OVCAR3 (cell line): ENCODE data around the genes GAP43 and TMEM39A.

- RRBS, result no CpG with 5 or more reads among the region's 16 CpGs
Observed at GRCh38 chr3:114291201-114291922, 2.5 kb upstream of the TIGIT start.

DNA sequence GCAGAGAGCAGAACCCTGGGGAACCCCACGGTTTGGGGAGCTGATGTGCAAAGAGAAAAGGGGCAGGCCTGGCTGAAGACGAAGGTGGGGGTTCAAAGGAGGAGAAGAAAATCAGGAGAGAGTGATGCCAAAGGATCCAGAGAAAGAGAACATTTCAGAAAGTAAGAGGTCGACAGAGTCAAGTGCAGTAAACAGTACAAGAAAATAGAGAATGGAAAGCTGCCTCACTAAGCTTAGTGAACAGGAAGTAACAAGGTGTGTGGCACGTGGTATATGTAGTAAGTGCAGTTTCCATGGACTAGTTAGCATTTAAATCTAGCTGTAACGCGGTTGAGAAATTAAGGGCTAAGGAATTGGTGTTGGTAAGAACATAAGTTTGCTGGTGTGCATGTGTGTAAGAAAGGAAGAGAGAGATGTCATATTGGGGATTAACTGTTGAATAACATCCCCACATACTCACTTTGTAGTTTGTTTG is 13.6 kb downstream of the TIGIT start:
- RRBS, result no CpG with 5 or more reads among the region's 6 CpGs

- RRBS, result no CpG with 5 or more reads among the region's 48 CpGs
Observed at GRCh38 chr3:114351384-114352072, 57.7 kb downstream of the TIGIT start.

DNA sequence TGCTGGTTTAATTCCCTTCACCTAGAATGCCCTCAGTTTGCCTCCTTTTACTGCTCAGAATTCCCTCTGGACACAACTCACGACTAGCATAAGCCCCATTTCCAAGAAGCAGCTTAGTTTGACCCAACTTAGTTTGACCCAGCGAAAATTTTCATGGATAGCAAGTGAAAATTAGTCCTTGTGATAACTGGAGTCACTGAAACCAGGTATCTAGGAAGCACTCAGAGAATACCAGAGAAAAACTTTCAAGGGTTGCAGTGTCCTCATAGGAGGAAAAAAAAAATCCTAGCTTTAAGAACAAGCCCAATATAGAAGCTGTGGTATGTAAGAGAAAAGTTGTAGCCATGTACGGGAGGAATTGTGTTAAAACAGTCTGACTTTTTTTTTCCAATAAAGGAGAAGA is 111.0 kb downstream of the TIGIT start:
- RRBS, result no CpG with 5 or more reads among the region's 3 CpGs

GRCh38 chr3:114447370-114448017 is 153.7 kb downstream of the TIGIT start:
- RRBS, result no CpG with 5 or more reads among the region's 3 CpGs

DNA sequence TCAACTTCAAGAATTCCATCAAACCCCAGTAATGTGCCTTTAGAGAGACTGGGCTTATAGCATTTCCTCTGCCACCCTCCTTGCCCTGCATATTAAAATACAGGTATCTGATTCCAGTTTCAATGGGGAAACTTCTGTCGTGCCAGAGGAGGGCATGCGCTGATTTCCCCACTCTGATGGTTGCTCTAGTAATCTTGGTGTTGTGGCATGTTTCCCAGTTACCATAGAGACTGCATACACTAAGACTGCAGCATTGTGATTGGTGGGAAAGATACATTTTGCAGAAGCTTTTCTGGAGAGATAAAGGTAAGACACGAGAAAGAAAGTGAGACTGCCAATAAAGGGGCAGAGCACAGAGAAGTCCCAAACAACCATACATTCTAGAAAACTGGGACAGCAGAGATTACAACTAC is 225.6 kb downstream of the TIGIT start:
- RRBS, result no CpG with 5 or more reads among the region's 3 CpGs

DNA sequence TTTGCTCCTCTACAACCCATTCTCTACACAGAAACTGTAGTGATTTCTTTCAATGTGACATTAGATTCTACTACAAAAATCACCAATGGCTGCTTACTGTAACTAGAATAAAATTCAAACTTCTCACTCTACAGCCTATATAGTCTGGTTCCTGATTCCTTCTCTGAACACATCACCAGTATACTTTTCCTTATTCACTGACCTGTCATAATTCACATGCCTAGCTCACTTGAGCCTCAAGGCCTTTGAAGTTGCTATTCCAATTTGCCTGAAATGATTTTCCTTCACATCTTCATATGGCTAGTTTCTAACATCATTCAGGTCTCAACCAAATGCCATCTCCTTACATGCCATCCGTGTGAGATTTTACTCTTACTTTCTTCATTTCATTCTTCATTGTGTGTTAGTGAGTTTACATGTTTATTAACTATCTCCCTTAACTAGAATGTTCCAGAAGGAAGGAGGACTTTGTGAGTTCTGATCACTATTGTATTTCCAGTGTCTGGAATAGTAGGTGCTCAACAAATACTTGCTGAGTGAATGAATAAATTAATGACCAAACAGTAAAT is 264.9 kb downstream of the TIGIT start:
- RRBS, result no CpG with 5 or more reads among the region's 1 CpG

DNA sequence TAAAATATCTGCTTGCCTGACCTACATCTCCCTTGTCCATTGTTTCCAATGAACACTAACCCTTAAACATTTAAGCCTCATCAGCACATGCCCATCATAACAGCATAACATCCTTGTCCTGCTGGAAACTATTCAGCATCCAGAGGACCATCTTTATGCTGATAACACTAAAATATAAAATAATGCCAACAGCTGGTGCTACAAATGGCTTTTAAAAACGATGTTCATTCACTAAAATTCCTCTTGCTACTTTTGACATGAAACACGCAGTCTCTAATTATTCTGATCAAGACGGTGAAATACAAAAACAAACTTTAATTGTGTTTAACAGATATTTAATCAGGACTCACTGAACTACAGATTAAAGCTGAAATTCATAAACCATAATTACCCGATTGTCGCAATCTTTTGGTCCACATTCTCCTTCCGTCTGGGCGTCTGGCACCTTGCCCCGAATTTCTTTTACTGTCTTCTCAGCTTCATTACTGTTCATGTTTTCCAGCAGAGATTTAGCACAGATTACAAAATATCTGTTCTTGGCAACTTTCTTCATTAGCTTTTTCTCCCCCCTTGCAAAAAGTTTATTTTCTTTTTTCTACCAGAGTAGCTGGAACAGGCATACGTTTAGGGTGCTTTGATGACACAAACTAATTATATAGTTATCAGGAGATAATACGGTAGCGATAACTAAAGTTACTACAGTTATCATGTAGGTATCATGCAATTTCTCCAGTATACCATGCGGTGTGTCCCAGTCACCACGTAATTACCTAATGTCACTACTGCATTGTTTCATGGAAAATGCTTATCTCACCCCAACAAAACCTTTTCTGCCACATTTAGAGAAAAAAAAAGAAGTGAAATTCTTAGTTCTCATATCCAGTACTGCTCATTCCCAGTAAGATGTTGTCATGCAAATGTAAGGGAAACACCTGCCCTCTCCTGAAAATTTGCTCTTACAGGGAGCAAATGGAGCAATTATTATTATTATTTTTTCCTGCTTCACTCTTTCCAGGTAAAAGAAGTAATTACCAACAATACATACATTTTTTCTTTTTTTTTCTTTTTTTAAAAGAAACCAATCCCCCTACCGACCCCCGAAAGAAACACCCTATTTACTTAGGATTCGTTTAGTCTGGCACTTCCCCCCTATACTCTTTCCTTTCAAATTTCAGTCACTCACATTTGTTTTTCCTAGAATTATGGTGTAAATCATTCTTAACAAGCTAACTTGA is 271.5 kb downstream of the TIGIT start:
- RRBS, result no CpG with 5 or more reads among the region's 16 CpGs

GRCh38 chr3:114623228-114623621 is 329.4 kb downstream of the TIGIT start:
- RRBS, result no CpG with 5 or more reads among the region's 4 CpGs

GRCh38 chr3:114809653-114810718 is 337.1 kb downstream of the ZBTB20 start:
- RRBS, result no CpG with 5 or more reads among the region's 9 CpGs

DNA sequence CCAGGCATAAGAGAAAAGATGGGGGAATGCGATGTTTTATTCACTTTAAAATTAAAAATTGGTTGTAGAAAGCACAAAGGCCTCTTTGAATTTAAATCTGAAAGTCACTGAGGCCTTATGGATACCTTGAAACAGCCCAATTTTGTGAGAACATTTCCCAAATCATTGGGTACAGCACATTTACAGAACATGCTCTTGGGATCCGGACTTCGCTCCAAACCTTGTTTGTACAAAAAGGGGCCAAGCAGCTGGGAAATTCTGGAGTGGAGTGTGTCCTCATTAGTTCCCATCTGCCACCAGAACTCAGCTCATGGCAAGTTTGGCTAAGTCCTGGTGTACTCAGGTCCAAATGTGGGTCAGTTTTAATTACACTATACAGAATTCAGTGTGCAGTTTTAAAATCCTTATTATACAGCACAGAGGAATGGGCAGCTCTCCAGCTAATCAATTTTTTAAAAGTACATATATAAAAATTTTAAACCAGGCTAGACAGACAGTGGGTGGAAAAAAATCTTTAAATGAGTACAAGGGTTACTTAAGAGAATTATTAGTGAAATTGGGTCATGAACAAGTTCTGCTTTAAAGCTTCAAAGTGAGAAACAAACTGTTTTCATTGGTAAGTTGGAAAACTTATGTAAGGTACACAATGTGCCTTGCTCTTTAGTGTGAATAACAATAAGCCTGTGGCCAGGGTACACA is 254.1 kb downstream of the ZBTB20 start:
- RRBS, result no CpG with 5 or more reads among the region's 3 CpGs

- RRBS, result no CpG with 5 or more reads among the region's 6 CpGs
Observed at GRCh38 chr3:115134626-115135474, 12.2 kb downstream of the ZBTB20 start.

DNA sequence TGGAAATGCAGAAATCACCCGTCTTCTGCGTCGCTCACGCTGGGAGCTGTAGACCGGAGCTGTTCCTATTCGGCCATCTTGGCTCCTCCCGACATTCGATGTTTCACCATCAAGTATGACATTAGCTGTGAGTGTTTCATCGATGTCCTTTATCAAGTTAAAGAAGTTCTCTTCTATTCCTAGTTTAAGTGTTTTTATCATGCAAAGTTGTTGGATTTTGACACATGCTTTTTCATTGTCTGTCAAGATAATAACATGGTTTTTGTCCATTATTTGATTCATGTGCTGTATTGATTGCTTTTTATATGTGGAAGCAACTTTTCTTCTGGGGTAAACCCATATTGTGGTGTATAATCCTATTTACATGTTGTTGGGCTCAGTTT is 171.3 kb upstream of the ZBTB20 start:
- RRBS, result no CpG with 5 or more reads among the region's 9 CpGs

DNA sequence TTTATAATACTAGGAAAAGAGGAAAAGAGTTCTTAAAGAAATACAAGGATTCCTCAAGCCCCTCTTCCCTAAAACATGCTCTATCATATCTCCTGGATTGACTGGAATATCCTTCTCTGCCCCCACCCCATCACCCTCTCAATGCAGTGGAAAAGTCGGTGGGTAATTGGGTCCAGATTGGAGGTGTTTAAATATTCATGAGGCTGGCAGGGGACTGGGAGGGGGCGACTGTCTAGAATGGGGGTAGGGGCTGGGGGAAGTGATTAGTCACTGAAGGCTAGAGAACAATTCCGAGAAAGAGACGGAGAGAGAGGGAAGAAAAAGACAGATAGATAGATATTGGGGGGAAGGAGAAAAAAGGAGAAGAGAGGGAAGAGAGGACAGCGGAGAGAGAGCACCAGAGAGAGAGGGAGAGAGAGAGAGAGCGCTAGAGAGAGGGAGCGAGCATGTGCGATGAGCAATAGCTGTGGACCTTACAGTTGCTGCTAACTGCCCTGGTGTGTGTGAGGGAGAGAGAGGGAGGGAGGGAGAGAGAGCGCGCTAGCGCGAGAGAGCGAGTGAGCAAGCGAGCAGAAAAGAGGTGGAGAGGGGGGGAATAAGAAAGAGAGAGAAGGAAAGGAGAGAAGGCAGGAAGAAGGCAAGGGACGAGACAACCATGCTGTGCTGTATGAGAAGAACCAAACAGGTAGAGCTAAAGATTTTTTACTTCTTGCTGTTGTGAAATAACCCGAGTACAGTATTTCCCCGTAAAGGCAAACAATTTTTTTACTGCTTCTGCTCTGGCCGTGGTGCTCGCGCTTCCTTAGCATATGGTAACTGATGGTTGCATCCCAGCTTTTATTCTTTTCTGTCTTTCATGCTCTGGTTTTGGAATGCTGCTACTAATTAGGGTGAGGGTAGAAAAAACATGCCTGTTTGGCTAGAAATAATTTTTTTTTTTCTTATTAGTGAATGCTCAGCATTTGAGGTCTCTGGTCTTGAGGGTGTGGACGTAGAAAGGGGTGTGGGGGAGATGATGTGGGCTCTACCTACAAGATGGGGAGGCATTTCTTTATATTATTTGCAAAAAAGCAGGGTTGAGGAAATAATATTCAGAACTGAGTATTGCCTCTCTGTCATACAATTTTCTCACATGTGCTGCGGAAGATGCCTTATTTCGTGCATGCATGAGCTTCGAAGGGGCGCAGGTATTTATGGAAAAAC is at the start of gene GAP43:
TSS of gene GAP43 (plus strand) at position 476 of the 1,203 bp plus-strand sequence.
- RRBS, result no CpG with 5 or more reads among the region's 25 CpGs

- RRBS, result no CpG with 5 or more reads among the region's 3 CpGs
Observed at GRCh38 chr3:117427544-117427840, 982.2 kb upstream of the LSAMP start.

DNA sequence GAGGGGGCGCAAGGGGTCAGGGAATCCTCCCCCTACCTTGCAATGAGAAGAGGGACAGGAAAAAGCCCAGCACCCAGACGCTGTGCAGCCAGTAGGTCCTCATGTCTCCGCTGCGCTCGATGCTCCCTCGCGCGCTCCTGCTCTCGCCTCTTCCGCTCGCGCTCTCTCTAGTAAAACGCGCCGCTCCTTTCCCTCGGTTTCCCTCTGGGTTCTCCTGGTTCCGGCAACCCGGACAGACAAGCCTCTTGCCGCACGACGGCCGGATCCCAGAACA is 1037.6 kb downstream of the IGSF11 start:
- RRBS, result 14% methylated on average over 1 of the region's 22 CpGs

GRCh38 chr3:118742610-118742970 is 292.1 kb downstream of the IGSF11 start:
- RRBS, result no CpG with 5 or more reads among the region's 1 CpG

DNA sequence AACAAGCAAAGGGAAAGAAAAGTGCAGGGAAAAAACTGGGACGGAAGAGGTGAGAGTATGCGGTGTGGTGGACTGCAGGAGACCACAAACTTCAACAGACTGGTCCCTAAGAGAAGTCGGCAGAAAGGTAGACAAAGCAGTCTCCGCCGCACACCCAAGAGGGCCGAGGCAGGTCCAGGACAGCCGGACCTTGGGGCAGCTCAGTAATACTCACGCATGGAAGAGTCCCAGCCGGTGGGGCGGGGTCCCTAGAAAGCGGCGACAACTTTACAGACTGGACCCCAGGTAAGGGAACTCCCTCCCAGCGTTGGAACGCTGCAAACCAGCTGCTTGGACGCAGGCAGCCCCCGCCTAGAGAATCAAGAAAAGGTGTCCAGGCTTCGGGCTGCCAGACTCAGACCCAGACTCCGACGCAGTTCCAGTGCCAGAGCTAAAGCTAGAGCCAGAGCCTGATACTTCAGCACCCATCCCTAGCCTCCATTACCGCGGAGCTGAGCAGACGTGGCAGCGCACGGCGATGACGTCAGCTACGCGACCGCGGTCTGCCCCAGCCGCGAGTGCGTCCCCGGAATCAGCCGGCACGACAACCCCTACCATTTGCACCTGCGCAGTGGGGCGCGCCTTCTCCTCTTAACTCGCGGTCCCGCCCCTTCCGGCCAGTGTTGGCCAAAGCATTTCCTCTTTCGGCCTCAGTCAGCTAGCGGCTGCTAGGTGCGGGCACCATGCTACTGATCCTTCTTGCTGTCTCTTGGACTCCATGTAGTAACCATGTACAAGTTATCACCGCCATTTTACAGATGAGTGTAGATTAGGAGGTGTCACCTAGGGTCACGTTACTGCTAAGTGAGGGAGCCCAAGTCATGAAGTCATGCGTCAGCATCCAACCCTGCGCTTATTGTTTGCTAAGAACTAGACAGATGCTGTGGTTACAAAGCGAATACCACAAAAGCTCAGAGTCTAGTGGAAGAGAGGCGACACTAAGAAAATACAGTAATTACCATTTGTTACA is at the start of gene TMEM39A:
TSS of gene TMEM39A (minus strand) at position 494 of the 1,009 bp plus-strand sequence.
- RRBS, result 5% methylated on average over 9 of the region's 52 CpGs

DNA sequence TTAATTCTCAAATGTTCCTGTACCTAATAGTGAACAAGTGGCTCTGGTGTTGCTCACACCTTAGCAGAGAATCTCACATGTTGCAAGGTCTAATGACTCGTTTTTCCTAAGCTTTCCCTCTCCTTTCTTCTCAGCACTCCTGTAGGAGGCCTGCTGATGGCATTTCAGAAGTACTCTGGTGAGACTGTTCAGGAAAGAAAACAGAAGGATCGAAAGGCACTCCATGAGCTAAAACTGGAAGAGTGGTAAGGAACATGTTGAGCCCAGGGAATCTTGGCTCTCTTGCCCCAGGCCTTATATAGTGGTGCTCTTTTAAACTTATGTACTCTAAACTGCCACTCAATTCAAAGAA is 18.7 kb downstream of the TIMMDC1 start:
- RRBS, result no CpG with 5 or more reads among the region's 2 CpGs

DNA sequence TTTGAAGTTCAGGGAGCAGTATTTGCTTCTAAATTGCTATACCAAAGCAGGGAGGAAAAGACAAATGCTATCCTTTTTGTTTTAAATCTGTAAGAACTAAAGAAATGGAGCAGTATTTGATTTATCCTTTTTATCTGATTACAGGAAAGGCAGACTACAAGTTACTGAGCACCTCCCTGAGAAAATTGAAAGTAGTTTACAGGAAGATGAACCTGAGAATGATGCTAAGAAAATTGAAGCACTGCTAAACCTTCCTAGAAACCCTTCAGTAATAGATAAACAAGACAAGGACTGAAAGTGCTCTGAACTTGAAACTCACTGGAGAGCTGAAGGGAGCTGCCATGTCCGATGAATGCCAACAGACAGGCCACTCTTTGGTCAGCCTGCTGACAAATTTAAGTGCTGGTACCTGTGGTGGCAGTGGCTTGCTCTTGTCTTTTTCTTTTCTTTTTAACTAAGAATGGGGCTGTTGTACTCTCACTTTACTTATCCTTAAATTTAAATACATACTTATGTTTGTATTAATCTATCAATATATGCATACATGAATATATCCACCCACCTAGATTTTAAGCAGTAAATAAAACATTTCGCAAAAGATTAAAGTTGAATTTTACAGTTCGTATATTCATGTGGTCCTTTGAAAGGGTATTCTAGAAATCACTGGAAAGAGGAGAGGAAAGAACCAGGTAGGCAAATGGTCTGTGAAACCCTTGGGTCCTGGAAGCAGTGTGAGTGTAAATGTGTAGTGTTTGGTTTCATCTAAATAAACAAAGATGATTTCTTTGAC is 25.3 kb downstream of the TIMMDC1 start:
- RRBS, result no CpG with 5 or more reads among the region's 3 CpGs